ENCODE results near the gene SFTPA1.

- PRO-cap: no peak
Measured at GRCh38 chr10:79322342-79323187, 24.7 kb upstream of the PPIF start.

GRCh38 chr10:79352804-79353573 is 5.7 kb downstream of the PPIF start:
- PRO-cap: no peak

GRCh38 chr10:79391487-79392685 is 44.6 kb downstream of the PPIF start:
- PRO-cap: no peak

- PRO-cap: no peak
Measured at GRCh38 chr10:79425068-79425482, 20.3 kb downstream of the ZCCHC24 start.

DNA sequence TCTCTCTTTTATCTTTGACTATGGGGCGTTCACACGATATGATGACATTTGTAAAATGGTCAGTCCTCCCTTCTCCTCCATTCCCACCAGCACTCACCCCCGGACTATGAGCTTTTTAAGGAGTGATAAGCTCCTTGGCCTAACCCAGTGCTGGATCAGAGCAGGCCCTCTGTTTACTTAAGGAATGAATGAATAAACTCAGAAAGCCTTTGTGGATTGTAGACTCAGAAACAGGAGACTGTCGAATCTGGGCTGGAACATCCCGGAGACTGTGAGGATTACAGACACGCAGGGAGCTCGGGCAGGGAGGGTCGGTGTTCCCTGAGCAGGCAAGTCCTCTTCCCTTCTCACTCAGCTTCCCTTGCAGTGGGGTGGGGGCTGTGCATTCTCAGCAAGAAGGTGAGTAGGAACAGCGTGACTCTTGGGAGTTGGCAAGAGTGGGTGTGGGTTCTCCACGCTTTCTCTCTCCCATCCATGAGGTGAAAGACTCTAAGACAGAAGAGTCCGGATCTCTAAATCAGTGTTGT is 6.8 kb upstream of the ZCCHC24 start:
- PRO-cap: no peak

DNA sequence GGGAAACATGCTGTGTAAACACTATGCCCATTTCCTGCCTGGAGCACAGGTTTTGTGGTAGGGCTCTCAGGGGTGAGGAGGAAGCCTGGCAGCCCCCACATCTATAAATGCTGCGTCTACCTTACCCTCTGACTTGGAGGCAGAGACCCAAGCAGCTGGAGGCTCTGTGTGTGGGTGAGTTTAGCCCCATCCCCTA is at the start of gene SFTPA1:
Gene SFTPA1, plus strand, starts transcription at position 131 of the 196 bp plus-strand sequence.
- PRO-cap: no peak

DNA sequence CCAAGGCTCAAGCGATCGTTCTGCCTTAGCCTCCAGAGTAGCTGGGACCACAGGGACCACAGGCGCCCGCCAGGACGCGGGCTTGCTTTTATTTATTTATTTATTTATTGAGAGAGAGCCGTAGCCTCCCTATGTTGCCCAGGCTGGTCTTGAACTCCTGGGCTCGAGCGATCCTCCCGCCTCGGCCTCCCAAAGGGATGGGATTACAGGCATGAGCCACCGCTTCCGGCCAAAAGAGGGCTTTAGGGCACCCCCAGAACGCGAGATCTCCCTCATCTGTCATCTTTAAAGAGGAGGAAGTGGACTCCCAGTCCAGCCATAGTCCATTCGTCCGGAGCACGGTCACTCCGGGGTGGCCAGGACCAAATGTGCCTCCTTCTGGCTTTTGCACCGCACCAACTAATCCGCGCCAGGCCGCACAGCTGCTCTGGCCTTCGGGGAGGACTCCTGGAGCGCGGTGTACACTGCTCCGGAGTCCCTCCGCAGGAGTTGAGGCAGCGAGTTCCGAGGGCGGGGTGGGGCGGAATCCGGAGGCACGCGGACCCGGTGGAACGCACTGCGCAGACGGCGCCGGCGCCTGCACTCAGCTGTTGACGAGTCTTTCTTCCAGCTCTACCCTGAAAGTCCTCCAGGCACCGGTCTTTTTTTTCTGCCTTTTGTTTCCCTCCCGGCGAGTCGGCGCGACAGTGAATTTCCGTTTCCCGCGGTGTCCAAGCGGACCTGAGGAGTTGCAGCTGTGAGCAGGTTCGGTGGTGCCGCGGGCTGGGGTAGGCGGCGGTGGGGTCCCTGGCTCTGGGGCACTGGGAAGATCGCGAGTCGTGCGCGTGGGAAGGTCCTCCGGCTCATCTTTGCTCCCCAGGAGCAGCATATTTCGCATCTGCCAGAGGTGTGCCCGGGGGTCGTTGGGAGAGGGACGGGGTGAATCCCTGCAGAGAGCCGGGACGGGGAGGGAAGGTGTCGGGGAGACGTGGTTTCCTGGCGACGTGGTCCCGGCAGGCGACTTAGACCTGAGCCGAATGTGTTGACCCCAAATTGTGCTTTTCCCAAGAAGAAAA is 44.3 kb downstream of the SFTPD start:
- PRO-cap: no peak

DNA sequence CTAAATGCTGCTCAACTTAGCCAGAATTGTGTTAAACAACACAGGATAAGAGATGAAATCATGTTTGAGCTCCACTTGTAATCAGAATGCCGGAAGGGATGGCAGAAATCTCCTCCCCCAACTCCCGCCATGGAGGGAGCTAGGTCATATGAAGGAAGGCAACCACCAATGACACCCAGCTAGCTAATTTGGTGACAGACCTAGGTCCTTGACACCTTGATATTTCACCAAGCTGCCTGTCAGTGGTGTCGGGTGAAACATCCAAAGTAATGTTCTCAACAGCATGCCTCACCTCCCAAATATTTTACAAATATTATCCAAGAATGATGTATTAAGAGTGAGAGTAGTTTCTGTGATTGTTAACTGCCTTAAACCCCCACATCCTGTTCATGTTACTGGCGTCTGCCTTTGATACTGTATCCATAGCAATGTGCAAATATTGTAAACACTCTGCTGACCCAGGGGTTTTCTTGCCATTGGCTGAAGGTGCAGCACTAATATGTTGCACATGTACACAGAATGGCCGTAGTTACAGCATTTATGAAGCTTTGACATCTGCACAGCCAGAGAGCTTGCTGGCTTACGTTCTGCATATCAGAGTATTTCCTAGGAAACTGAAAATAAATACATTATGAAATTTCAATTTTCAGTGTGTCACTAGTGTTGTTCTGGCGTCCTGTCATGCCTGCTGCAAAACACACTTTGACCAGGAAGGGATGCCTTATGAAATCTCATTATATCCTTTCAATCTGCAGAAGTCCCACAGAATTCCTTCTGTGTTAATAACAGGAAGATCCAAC is 25.9 kb downstream of the TMEM254 start:
- PRO-cap: no peak

GRCh38 chr10:80158347-80159074 is 26.0 kb downstream of the PLAC9 start:
- PRO-cap: no peak

DNA sequence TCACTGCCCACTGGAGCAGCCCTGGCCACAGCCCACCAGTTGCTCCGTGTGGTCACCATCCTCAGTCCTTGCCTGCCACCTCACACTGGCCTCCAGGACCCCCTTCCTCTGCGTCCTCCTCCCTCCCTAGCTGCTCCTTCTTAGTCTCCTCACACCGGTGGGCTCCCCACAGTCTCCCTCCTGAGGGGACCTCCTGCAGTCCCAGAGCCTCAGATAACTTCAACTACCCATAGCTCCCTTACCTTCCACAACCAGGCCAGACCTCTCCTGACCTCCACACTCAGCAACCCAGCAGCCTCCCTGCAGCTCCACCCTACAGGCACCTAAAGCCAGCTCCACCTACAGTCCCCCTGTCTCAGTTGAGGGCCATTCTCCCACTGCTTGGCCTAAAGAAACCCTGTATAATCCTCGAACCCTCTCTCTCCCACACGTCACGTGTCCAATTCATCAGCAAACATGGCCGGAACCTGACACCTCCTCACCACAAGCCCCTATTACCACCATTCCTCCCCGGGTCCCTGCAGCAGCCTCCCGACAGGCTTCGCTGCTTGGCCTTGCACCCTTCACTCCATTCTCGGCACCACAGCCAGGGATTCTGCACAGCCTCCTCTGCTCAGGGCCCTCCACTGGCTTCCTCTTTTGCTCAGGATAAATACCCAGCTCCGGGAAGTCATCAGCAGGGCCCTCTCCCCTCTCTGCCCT is 28.1 kb downstream of the PLAC9 start:
- PRO-cap: no peak

- PRO-cap: no peak
Measured at GRCh38 chr10:80161226-80161840, 28.8 kb downstream of the PLAC9 start.

GRCh38 chr10:80207818-80208483 is 2.6 kb upstream of the ANXA11 start:
- PRO-cap: no peak

DNA sequence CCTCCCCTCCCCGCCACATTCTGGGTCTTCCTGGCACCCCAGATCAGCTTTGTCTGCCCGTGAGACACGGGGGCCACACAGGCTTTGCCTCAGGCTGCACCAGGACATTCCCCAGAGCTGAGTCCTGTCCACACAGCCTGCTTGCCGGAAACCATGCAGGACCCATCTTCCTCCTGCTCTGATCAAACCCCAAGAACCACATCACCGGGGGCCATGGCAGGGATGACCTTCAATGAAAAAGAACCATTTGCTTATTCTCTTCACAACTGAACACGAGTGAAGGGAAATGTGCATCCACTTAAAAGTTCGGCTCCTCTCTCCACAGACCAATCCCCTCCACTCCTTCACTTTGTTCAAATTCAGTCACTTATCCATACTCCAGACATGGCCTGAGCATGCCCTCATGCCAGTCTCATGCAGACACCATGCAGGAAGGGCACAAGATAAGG is 18.4 kb downstream of the MAT1A start:
- PRO-cap: no peak

DNA sequence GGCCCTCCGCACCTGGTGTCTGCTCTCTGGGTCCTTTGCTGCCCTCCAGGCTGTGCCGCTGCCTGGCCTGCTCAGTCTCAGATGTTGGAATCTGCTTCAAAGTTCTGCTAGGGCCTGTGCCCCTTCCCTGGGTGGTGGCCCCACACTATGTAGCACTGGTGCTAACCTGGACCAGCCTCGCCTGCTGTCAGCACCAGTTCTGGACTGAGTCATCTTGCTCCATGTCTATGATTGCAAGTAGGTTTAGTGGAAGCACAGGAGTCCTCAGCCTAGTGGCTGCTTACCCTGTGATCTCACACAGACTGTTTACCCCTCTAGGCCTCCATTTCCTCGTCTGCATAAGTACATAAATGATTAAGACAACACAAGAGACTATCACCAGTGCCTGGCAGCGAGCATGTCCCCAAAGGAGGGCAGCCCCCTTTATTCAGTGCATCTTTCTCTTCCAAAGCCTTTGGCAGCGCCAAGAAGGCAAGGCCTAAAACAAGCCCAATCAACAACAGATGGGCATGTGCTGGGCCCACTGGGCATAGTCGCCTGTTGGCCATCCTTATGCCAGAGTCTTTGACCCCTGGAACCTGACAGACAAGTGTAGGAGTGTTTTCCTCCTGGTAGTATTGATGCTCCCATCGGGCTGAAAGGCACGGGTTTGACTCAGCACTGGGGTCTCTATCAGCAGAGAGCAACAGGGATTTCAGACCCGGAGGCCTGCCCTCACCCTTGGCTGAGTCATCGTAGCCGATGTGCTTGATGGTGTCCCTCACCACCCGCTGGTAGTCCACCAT is 6.1 kb downstream of the MAT1A start:
- PRO-cap: no peak

DNA sequence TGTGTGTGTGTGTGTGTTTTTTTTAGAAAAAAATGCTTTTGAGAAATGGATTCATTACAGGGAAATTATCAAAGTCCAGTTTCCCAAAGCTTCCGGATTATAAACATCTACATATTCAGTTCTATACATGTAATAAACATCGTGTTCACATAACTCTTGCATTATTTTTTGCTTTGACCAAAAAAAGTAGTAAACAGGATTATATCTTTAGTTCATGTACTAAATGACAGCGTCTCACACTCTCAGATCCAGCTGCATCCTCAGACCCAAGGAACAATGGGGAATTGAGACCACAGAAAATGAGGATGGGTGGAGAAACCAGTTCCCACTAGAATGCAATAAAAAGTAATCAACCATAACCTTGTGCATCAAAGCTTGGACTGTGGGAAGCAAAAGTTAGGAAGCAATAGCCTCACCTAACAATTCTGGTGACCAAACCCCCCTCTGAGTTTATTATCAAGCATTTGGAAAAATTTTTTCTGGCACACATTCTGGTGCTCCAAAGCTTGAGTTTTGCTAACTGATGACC is 904 bp upstream of the MAT1A start:
- PRO-cap: no peak

GRCh38 chr10:80461476-80462145 is 7.5 kb downstream of the TSPAN14 start:
- PRO-cap: unidirectional peak, plus-strand start at chr10:80461748

GRCh38 chr10:80477063-80477286 is 22.9 kb downstream of the TSPAN14 start:
- PRO-cap: no peak

- PRO-cap: no peak
Measured at GRCh38 chr10:80477287-80478300, 23.5 kb downstream of the TSPAN14 start.

- PRO-cap: no peak
Measured at GRCh38 chr10:80491379-80492103, 37.4 kb downstream of the TSPAN14 start.

GRCh38 chr10:80896859-80897465 is 359.3 kb downstream of the SH2D4B start:
- PRO-cap: no peak

Measured in ReNcell CX (cell line).